Anterior vena cava (tissue), 1 donor: ENCODE data around the genes SLCO6A1, PAM and EFNA5.

DNA sequence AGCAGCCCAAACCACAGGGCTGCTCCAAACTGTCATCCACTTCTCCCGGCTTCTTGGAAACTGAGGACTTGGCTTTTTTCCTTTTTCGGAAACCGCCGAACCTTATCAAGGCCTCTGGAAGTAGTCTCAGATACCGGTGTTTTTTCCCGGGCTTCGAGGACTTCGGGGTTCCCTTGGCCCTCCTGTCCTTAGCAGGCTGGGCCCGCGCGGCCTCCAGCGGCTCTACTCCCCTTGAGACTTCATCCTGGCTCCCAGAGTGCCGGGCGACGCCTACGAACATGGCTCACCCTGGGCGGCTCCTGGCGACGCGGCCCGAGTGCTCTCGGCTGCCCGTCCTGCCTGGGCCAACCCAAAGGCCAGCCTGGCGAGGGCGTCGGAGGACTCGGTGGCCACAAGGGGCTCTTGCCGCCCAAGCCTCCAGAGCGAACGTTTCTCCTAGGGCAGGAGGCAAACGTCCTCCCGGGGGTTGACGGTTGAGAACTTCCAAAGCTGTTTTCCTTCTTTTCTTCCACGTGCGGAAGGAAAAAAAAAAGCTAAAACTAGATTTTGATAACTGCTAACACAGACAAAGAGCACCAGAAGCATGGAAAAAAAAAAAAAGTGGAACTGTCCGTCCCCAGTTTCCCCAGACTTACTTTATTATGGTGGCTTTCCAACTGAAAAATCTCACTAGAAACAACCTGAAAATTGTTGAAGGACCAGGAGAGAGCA lies at the start of gene SLCO6A1:
Gene SLCO6A1, minus strand, starts transcription at position 437 of the 711 bp plus-strand sequence.
- PRO-cap: no peak

DNA sequence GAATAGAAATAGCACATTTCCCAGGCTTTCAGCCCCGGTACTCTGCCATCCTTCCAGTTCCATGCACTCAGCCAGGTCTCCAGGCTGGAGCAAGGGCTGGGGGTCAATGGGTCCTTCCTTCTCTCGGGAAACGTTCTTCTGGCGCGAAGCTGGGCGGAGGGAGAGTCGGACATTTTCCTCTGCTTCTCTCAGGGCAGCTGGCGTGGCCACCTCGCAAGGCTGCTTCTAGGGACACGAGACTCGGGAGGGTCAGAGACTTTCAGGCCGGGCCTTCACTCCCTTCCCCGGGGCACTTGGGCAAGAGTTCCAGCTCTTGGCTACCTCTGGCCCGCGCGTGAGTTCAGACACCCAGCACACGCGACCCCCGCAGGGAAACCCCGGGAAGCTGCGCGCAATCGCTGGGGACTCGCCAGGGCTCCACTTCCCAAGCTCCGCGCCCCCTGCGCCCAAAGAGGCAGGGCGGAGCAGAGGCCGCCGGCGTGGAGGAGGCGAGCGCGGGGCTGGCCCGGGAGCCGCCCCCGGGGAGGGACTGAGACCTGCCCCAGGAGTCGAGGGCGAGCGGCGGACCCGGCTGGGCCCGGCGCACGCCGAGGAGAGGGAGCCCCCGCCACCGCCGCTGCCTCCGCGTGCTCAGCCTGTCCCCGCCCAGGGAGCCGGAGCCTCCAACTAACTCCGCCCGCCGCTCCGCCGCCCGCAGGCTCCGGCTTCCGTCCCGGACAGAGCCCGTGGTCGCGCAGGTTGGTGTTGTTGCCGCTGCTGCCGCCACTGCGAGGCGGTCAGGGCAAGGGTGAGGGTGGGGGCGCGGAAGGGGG lies at the start of gene PAM:
Gene PAM, plus strand, starts transcription at position 694 of the 812 bp plus-strand sequence.
- PRO-cap: bidirectional peak, plus-strand start at position 449 of the sequence, minus-strand start at position 448 of the sequence; bidirectional peak, plus-strand start at position 557 of the sequence, minus-strand start at position 623 of the sequence

DNA sequence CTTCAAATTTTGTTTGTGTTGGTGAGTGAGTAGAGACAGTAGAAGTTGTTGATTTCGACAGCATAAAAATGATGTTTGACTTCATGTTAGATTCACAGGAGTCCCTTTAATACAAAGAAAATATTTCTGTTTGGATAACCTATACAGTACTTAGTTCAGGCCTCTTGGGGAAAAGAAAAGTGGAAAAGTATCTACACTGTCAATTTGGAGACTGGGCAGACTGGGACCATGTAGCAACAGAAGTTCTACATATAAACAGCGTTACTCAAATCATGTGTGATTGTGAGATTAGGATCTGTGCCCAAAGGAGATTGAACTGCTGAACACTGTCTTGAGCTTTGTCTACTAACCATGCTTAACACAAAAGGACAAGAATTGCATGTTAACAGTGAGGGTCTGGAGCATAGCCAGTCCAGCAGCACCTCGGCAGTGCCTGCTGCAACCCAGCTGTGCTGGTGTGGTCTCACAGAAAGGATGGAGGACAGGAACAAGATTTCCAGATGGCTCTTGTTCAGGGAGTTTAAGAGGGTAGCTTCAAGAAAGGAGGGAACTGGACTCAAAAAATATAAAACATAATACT lies 5.7 kb downstream of the PAM start:
- PRO-cap: no peak

DNA sequence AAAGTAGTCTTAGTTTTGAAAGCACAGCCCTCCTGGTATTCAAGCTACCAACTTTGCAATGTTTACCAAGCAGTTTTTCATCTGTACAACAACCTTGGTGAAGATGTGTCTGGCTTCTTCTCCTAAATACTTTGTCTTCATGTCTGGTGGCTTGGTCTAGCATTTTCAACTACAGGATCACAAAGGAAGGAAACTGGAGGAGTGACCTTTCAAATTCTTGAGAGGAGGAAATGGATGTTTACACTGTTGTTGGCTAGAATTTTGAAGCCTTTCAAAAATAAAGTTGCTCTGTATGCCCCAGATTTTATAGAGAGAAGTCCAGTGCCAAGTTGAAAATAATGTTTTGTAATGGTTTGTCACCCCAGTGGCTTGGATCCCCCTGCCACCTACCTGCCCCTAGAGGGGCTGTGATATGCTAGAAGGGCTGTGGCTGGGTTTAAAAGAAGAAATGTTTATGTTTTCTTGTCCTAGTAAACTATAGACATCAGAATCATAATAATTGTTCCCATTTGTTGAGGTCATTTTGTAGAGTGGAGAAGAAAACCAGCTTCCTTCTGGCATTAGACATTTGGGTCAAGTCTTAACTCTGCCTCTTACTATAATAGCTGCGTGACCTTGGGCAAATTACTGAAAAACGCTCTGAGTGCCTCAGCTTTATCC lies 16.5 kb downstream of the PAM start:
- PRO-cap: no peak

- PRO-cap: no peak
Observed at GRCh38 chr5:102969069-102969575, 150.8 kb downstream of the GIN1 start.

GRCh38 chr5:103118733-103119174 lies 1.2 kb downstream of the GIN1 start:
- PRO-cap: no peak

GRCh38 chr5:103602421-103602858 lies 39.9 kb upstream of the NUDT12 start:
- PRO-cap: no peak

GRCh38 chr5:104080059-104080492 lies 517.5 kb upstream of the NUDT12 start:
- PRO-cap: no peak

DNA sequence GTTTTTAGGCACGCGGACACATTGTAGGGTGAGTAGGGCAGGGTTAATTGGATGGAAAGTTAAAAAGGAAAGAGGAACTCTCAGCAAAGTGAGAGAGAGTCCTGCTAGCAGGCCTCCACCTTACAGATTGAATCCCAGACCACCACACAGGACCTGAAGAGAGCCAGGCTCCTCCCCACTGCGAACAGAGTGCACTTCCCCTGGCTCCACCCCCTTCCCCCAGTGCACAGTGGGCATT lies 814.0 kb downstream of the EFNA5 start:
- PRO-cap: no peak

GRCh38 chr5:107217659-107218426 lies 452.9 kb downstream of the EFNA5 start:
- PRO-cap: no peak

DNA sequence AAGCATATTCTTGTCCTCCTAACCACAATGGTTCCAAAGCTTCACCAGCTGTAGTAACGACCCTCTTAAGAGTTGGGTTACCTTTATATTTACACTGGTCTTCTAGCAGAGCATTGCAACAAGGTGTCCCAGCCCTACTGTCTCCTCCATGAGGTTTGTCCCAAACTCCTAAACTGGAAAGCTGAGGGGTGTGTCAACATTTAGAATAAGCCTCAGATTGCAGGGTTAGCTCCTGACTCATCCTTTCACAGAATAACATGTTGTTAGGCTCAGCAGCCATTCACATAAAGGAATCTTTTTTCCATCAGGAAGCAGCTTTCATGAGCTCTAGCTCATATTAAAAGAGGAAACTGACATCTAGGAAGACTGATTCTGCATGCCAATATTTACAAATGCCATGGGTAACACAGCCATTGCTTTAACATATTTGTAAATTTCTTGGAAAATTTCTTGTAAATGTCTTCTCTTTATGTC lies 238.7 kb downstream of the EFNA5 start:
- PRO-cap: no peak

DNA sequence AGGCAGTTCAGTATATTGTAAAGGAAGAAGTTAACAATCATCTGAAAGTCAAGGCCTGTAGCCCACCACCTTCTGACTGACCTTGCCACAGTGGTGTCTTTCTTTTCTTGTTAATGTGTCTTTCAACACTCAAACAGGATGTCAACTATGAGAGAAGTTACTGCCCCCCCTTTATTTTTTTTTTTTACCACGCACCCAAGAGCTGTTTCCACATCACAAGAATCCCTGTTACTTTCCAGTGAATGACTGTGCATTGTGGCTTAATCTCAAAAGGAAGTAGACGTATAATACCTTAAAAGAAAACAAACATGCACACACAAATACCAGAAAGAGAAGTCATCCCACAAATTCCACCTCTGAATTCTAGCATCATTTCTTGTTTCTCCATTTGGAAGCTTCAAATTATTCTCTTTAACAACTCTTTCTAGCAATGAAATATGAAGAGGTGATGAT lies 201.2 kb downstream of the EFNA5 start:
- PRO-cap: no peak

DNA sequence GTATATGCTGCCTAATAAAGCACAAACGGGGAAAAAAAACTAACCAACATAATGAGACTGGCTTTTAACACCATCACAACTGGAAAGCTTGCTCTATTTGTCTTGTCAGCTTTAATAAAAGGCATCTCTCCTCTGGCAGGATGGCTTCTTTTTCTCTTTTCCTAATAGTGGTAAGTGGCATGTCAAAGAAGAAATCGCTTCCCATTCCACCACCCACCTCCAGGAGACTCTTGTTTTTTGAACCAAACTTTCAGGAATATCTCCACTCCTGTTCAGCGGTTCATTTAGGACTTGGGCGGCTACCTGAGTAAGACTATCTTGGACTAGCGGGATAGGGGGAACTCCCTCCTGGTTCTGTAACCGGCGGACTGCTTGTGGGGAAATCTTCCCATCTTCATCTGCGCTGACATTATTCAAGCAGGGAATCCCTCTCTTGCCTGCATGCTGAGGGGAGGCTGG lies 2.0 kb downstream of the EFNA5 start:
- PRO-cap: no peak

GRCh38 chr5:107669173-107669464 lies 1.6 kb downstream of the EFNA5 start:
- PRO-cap: no peak

GRCh38 chr5:107670726-107671153 lies at the start of gene EFNA5:
Gene EFNA5 (minus strand): TSS chr5:107670937.
- PRO-cap: no peak

GRCh38 chr5:107672872-107673336 lies 2.2 kb upstream of the EFNA5 start:
- PRO-cap: no peak

- PRO-cap: no peak
Observed at GRCh38 chr5:107990693-107991673, 320.2 kb upstream of the EFNA5 start.

GRCh38 chr5:108728841-108729327 lies 18.8 kb upstream of the FER start:
- PRO-cap: unidirectional peak, minus-strand start at chr5:108728932

GRCh38 chr5:108963788-108964685 lies 216.3 kb downstream of the FER start:
- PRO-cap: no peak

DNA sequence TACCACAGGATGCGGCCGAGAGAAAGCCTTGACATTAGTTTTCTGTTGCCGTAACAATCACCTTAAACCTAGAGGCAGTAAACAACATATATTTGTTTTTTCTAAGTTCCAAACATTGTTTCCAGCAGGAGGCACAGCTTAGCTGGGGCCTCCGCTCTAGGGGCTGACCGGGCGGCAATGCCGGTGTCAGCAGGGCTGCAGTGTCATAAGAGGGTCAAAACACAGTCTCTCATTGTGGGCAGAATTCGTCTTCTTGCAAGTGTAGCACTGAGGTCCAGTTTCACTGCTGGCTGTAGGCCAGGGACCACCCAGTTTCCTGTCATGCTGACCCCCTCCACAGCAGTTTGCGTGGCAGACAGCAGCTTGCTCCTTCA lies 186.3 kb downstream of the PJA2 start:
- PRO-cap: no peak